ENCODE measurements around a stretch of chr17.

DNA sequence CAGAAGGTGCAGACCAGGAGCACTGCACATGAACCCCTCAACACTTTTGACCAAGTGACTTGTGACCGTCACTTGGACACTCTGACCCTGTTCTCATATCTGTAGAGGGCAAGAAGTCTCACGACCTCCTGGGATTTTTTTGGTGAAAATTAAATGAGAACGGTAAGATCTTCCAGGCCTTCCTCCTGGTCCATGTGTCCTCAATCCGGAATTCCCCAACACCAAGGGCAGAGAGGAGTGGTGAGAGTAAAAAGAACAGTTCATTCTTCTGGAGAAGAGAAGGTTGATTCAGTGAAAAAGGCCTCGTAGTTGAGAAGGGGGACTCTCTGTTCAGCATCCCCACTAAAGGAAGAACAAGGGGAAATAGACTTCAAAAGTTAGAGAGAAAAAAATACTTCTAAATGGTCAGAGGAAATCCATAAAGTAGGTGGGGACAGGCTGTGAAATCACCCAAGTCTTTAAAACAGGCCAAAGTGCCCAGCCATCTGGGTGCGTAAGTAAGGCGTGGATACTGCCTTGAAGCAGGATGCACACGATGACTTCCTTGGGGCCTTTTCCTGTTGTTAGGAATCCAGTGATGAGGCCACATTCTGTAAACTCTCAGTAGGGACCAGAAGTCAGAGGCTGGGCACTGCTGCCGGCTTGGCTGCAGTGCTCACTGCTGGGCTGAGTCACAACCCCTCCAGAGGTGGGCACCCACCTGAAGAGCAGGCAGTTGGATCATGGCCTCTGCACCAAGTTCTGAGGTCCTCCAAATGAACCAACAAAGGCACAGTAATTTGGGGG lies 9.3 kb downstream of the AXIN2 start:
- PRO-cap: no peak

GRCh38 chr17:65750588-65751135 lies 189.2 kb upstream of the AXIN2 start:
- PRO-cap: no peak

DNA sequence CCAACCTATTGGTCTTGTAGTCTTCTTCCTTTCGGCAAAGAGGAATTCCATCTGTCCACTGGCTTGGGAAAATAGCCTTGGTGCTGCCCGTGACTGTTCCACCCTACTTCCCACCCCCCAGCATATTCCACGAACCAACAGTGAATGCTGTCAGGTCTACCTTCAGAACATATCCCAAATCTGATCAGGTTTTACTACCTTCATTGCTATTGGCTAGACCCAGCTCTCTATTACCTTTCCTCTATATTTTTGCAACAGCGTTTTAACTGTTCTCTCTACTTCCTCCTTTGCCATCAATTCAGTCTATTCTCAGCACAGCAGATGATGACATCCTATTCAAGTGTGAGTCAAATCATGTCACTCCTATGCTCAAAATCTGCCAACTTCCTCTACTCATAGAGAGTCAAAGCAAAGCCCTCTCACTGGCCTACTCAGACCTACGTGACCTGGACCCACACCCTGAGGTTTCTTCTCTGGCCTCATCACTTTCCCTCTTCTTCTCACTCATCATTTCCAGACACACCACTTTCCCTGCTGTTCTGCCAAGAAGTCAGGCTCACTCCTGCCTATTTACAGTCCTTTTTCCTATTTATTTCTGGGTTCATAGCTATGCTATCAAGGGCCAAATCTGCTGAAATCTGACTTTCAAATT lies 289.0 kb upstream of the AXIN2 start:
- PRO-cap: no peak

- PRO-cap: no peak
Measured at GRCh38 chr17:65902194-65902605, 289.7 kb downstream of the CEP112 start.

DNA sequence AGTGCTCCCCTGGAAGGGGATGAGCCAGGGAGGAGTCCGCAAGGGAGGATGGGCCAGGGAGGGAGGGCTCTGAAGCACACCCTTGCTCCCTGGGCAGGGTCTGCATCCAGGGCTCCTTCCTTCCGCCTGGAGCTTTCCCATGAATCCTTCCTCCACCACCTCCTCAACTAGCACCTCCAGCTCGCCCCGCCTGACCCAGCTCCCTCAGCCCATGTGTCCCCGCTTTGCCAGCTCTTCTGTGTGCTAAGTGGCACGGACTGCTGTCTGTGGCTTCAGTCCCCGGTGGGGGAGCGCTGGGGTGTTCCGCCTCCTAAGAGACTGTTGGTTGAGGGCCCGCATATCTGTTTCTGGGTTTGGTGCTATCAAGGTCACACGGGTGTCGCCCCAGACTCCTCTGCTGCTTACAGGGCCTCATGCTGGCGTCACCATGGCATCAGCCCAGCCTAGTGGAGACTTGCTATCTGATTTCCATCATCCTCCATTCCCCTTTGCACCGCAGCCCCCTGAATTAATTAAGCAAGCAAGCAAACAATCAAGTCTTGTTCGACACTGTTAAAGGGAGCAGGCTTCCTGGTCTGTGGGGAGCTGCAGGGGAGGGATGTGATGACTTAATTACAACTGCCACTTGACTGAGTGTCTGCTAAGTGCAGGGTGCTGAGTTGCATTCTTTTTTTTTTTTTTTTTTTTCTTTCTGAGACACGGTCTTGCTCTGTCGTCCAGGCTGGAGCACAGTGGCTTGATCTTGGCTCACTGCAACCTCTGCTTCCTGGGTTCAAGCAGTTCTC lies 71.8 kb downstream of the PRKCA start:
- PRO-cap: no peak

DNA sequence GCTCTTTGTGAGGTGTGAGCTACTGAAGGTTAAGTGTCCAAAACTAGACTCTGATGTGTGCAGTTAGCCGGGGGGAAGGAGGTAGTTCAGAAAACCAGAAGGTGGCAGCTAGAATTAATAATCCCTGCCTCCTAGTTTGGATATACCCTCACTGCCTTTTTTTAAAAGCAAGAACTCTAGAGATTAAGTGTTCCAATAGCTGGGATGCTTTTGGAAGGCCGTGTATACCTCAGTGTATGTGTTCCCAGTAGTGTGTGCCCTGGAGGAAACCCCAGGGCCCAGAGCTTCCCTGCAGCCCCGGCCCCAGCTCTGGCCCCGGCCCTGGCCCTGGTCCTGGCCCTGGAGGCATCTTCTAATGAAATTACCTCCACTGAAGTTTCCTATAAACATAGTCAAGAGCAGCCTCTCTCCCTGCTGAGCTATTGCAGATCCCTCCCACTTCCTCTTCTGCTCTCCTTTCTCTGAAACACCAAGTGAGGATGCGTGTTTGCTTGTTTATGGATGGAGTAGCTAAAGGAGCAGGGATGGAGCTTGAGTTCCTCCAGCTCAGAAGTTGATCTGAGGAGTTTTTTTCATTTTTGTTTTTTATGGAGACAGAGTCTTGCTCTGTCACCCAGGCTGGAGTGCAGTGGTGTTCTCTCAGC lies 130.7 kb downstream of the PRKCA start:
- PRO-cap: no peak

DNA sequence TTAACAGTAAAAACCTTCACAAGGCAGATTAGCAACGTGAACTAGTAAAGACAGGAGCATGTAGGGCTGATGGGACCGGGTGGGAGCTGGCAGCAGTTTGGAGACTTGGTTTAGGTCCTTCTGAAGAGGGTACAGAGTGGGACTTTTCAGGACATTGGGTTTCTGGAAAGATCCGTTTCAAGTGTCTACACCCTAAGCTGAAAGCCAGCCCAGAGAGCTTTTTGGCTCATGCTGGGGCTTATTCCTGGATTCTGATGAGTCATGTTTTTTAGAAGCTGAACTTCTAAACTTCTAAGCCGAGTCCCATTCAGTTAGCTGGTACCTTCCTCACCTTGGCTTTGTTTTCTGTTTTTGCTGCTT lies 205.1 kb downstream of the PRKCA start:
- PRO-cap: no peak

GRCh38 chr17:66509469-66510556 lies 207.4 kb downstream of the PRKCA start:
- PRO-cap: no peak

GRCh38 chr17:66691356-66692264 lies 143.3 kb upstream of the CACNG5 start:
- PRO-cap: no peak

- PRO-cap: no peak
Measured at GRCh38 chr17:66711609-66712270, 123.2 kb upstream of the CACNG5 start.

DNA sequence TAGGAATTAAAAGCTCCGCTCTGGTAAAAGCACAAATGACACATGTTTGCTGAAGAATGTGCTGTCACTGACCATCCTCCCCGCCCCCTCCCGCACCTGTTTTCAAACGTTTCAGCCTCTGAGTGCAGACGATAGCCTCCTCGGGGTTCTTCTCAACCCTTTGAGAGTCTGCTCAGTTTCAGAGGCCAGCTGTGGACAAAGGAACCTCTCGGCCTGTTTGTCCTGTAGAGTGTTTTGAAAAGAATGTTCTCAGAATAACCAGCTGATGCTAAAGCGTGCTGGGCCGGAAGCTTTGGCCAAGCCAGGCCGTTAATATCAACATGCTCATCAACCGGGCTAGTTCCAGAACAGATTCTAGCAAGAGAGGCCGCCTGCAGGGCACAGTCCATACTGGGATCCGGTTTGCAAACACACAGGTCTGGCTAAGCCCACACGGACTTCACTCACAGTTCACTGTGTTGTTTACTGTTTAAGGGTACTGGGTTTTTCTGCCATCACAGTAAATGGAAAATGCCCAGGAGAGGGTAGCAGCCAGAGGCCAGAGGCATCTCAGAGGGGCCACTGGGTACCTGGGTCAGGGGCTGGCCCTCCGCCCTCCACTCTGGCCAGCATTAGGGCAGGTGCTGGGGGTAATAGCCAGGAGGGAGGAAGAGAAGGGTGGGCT lies 6.4 kb upstream of the CACNG4 start:
- PRO-cap: no peak

GRCh38 chr17:67056505-67056852 lies 12.1 kb downstream of the CACNG1 start:
- PRO-cap: no peak

DNA sequence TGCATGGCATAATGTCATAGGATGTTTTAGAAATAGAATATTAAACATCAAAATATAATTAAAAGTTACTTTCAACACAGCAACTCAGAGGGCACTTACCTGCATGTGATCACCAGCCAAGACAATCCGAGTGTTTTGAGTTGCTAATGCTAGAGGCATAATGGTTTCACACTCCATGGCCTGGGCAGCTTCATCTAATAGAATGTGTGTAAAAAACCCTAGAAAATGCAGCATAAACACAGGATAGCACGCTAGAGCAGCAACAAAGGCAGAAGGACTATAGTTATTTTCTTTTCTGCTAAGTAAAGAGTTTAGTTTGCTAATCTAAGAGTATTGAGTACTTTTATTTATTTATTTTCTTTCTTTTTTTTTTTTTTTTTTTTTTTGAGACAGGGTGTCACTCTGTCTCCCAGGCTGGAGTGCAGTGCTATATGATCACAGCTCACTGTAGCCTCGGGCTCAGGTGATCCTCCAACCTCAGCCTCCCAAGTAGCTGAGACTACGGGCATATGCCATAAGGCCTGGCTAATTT lies 95.2 kb downstream of the HELZ start:
- PRO-cap: no peak

DNA sequence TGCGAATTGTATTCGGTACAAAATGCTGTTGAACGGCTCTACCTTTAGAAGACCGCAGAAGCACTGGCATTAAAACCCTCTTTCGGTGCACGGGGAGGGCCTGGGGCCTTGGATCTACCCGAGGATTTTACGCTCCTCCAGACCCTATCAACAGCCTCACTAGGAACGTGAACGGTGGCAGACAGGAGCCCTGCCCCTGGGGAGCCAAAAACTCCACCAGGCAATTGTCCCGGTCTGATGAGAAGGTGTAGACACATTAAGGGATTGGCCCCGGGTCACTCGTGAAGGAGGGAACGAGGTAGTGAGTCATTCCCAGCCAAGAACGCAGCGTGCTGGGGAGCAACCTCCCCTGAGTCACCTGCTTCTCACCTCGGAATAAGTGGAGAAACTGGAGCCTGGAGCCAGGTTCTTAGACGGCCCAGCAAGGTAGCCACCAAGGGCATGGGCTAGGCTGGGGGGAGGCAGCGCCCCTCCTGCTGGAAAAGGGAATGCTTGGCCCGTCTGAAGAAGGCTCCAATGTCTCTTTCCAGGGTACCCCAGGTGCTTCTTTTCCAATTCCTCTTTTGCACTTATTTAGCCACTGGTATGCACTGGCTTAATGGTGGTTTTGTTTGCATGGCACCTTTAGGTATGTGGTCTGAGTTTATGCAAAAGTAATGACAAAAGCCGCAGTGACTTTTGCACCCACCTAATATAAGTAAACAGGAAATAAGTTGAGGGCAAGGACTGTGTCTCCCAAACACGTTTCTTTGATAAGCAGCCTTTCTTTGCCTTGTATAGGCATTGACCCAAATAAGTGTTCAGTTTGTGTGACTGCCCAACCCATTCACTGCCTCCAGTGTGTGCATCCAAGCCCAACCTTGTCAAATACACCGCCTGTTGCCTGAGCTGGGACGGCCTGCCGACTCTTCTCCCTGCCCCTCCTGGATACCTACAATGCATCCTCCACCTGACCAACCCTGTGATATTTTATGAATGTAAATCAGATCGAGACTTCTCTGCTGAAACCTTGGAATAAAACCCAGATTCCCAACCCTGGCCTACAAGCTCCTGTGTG lies 1.8 kb upstream of the HELZ start:
- PRO-cap: no peak

GRCh38 chr17:67327453-67327654 lies 39.0 kb downstream of the PSMD12 start:
- PRO-cap: no peak

- PRO-cap: no peak
Measured at GRCh38 chr17:67359327-67360285, 6.8 kb downstream of the PSMD12 start.

DNA sequence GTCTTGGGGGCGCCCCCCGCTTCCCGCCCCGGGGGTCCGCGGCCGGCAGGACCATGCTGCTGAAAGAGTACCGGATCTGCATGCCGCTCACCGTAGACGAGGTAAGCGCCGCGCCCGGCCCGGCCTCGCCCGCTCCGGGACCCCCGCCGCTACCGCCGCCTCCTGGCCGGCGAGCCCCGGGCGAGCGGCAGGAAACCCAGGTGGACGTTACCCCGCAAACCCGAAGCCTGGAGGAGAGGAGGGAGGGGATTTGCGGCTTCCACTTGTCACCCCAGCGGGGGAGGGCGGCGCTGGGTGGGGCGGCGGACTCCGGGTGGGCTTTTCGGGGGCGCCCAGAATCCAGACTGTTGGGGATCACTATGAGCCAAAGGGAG lies 1.0 kb downstream of the PITPNC1 start:
- PRO-cap: no peak

DNA sequence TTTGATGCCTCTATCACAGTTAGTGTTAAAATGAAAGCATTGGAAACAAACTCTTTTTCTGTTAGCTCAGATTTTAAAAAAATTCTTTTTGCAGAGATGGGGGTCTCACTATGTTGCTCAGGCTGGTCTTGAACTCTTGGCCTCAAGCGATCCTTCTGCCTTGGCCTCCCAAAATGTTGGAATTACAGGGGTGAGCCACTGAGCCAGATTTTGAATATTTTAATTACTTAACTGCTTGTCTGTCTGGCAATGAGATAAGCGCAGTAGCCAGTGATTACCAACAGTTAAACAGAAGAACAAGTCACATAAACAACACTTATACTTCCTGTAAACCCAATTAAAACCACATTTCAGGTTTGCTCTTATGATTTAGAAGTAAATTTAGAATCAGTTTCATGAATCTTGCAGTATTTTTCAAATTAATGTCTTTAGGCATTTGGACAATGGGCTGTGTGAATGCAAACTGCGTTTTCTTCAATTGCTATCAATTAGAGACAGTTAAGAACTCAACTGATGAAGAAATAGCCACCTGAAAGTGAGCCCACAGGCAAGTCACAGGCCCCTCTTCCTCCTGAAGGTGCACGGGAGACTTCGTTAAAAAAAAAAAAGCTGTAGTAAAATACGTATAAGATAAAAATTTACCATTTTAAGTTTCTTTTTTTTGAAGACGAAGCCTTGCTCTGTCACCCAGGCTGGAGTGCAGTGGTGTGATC lies 72.9 kb downstream of the PITPNC1 start:
- PRO-cap: no peak

DNA sequence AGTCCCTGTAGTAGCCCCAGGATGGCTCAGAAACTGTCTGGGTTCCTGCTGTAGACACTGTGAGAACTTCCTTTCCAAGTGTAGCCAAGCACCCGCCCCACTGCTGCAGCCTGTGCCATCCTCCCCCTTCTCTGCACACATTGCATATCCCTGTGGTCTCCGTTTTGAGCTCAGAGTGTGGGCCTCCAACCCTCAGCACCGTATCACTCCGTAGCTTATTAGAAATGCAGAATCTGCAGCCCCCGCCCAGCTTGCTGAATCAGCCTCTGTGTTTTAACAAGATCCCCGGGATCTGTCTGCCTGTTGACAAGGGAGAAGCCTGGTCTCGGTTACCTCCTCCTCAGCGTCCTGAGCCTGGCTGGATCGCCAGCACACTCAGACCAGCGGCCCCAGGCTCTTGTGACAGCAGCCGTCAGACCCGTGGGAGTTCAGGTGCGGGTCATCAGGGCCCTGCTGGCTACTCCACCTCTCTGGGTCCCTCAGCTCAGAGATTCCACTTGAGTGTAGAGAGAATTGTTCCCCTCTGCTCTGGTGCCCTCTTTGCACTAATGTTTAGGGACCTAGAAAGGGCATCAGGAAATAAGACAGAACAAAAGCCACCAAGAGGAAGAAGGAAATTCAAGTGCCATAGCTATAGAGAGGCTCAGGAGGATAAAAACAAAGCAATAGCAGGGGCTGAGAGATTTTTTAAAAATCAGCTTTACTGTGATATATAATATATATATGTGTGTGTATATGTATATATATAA lies 92.3 kb downstream of the PITPNC1 start:
- PRO-cap: no peak

DNA sequence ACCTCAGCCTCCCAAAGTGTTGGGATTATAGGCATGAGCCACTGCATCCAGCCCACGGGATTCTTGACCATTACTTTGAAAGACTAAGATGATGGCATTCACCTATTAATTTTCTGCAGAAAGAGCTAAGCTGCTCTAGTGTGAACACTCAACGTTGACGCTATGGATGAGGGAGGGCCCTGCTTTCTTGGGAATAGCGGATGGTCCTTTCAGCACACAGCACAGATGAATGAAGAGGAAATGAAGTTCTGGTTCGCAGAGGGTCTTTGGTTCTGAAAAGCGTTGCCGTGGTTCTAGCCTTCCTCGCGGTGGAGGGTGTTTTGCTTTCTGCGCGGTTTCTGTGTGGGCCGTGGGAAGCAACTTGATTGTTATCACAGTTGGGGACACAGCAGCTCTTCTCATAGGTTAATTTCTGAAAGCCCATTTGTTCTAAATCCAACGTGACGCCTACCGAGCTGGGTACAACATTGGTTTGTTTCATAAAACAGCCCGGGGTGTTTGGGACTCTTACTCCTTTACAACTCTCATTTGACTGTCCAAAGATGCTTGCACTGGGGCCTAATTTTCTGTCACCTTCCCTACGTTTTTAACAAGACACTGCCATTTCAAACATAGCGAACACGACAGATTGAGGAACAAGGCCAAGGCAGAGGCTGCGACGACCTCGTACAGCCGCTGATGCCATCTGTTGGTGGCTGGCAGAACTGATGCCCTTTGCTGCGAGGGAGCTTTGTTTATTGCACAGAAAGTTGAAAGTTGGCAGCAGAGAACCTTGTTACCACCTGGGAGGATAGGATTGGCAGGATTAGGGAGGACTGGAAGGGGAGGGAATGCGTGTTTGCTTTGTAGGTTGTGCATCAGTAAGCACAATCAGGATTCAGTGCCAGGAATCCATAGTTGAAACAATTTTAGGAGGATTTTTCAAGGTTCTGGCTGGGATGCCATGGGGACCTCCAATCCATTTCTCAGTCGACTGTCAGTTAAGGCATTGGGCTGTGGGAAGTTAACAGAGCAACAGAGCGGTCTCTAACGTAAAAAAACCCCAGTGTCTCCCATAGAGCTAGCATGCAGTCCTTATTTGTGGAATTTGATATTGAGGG lies 98.2 kb downstream of the PITPNC1 start:
- PRO-cap: no peak

Measured in aorta (tissue), 1 donor.